ENCODE measurements around the genes BPI and RALGAPB.

- PRO-cap, 3 experiments: no peak in any of the 3 experiments
- RAMPAGE, long total RNA: no peak
- RRBS, 2 experiments: no CpG with 5 or more reads among the region's 12 CpGs
These were observed 8.2 kb upstream of the TGM2 start for GRCh38 chr20:38173160-38173832.

- PRO-cap, 3 experiments: no peak in any of the 3 experiments
- RAMPAGE, long total RNA: no peak
- RRBS, 2 experiments: 35% methylated on average over 3 of the region's 20 CpGs
These were observed 8.0 kb downstream of the KIAA1755 start for GRCh38 chr20:38252297-38253272.

DNA sequence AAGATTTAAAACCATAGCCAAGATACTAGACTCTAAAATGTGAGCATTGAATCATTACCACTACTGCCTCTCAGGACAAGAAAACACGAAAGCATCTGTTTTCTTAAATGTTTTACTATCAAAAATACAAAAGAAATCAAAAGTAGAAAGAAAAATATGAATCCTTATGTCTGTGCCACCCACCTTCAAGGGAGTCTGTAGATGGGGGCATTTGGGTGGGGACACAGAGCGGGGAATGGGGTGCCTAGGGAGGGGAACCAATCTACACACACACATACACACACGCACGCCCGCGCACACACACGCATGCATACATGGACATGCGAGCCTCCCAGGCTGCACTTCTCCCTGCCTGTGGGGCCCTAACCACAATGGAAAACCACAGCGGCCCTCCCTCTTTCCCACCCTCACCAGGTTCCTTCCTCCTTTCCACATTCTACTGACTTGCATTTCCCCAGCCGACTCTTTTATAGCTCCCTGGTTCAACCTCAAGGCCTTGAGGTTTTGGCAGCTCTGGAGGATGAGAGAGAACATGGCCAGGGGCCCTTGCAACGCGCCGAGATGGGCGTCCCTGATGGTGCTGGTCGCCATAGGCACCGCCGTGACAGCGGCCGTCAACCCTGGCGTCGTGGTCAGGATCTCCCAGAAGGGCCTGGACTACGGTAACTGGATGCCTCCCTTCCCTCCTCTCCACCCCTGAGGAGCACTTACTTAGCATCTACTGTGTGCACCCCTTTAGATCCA is at the start of gene BPI:
BPI (plus strand) TSS at position 465 of the 744 bp plus-strand sequence.
- PRO-cap, 3 experiments: no peak in any of the 3 experiments
- RAMPAGE, long total RNA: start-site peak on the plus strand centred at position 467 of the sequence, 66 bp wide, 22 and 35 reads in 2 replicates
- RRBS, 2 experiments: no CpG with 5 or more reads among the region's 22 CpGs

DNA sequence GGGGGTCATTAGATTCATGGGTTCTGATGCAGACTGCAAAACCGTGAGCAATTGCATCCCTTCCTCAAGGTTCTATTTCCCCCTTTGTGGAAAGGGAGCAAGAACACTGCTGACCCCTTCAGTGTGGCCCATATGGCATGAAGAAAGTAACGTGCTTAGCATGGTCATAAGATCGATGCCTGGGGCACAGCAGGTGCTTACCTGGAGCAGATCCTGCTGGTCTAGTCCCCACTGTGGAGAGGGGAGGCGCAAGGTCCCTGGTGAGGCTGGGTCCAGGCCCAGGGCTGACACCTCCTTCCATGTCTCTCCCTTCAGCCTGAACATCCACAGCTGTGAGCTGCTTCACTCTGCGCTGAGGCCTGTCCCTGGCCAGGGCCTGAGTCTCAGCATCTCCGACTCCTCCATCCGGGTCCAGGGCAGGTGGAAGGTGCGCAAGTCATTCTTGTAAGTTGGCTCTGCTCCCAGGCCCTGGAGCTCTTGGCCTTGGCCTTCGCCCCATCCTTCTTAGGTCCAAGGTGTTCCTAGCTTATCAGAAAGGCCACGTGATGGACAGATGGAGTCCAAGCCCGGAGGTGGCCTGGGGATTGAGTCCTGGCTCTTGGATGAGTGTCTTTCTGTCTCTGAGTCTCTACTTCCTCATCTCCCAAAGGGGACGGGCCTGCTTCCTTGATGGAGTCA is 4.4 kb downstream of the LBP start:
- PRO-cap, 3 experiments: no peak in any of the 3 experiments
- RAMPAGE, long total RNA: no peak
- RRBS, 2 experiments: no CpG with 5 or more reads among the region's 12 CpGs

GRCh38 chr20:38447958-38448929 is 24.4 kb upstream of the RALGAPB start:
- PRO-cap, 3 experiments: no peak in any of the 3 experiments
- RAMPAGE, long total RNA: no peak
- RRBS, 2 experiments: no CpG with 5 or more reads among the region's 12 CpGs

GRCh38 chr20:38450335-38450926 is 22.2 kb upstream of the RALGAPB start:
- PRO-cap, 3 experiments: no peak in any of the 3 experiments
- RAMPAGE, long total RNA: no peak
- RRBS, 2 experiments: no CpG with 5 or more reads among the region's 7 CpGs

DNA sequence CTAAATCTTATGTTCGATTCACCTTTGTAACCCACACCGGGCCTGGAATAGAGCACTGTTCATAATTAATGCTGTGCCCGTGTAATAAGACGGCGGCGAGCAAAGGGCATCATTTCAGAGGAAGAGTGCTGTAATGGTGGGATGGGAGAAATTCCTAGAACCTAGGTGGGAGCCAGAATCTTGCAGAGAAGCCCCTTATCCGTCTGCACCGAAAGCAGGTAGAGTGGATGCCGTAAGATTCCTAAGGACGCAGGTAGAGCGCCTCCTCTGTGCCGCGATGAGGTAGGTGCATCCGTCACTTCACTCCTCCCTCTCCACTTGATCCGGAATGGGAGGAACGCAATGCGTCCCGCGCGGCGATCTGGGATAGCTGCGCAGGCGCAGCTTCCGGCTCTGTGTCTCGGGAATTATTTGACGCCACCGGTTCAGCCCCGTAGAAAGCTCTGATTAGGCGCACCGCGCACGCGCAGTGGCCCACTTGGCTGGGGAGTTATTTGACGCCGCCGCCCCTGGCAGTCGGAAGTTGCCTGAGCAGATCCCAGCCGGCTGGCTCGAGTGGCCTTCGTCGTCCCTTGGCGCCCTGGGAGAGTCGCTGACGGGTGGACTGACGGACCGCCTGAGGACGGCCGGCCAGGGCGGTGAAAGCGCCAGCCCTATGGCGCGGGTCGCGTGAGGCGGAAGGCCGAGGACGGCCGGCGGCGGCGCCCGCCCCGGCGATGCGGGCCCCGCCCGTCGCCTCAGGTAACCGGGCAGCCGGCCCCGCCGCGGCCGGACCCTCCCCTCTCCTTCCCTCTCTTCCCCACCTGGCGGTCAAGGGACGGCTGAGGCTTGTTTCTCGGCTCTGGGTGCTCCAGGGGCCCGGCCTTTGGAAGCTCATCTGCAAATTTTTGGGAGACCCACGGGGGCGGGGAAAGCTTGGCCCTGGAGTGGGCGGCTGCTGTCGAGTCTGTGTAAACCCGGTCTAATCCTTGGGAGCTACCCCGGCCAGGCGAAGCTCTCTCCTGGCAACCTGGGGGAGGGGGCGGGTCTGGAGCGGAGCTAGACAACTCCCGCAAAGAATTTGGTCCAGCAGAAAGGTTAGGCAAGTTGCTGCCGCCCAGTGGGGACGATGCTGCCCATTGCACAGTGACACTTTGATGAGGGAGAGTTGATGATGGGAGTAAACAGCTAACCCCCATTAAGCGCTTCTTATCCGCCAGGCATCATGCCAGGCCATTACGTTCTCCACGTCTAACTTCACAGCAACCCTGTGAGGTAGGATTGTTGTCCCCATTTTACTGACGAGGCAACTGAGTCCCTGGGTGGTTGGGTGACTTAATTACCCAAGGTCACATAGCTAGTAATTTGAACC is at the start of gene RALGAPB:
RALGAPB (plus strand) TSS at position 515 of the 1,351 bp plus-strand sequence.
- PRO-cap, 3 experiments: peak in 3 of 3 experiments; most common plus-strand start position 534 of the sequence (in 3); most common minus-strand start position 320 of the sequence (in 3)
- RAMPAGE, long total RNA: no peak
- RRBS, 2 experiments: 1 to 2% methylated on average over 39 of the region's 95 CpGs

DNA sequence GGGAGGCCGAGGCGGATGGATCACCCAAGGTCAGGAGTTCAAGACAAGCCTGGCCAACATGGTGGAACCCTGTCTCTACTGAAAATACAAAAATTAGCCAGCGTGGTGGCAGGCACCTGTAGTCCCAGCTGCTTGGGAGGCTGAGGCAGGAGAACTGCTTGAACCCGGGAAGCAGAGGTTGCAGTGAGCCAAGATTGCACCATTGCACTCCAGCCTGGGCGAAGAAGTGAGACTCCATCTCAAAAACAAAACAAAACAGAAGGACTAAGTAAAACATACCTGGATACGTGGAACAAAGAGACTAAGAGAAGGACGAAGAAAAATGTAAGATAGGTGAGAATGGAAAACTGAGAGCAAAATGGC is 21.6 kb upstream of the ADIG start:
- PRO-cap, 3 experiments: no peak in any of the 3 experiments
- RAMPAGE, long total RNA: no peak
- RRBS, 2 experiments: no CpG with 5 or more reads among the region's 7 CpGs

- PRO-cap, 3 experiments: no peak in any of the 3 experiments
- RAMPAGE, long total RNA: no peak
- RRBS, 2 experiments: no CpG with 5 or more reads among the region's 5 CpGs
These were observed 16.0 kb upstream of the PPP1R16B start for GRCh38 chr20:38789485-38789952.

DNA sequence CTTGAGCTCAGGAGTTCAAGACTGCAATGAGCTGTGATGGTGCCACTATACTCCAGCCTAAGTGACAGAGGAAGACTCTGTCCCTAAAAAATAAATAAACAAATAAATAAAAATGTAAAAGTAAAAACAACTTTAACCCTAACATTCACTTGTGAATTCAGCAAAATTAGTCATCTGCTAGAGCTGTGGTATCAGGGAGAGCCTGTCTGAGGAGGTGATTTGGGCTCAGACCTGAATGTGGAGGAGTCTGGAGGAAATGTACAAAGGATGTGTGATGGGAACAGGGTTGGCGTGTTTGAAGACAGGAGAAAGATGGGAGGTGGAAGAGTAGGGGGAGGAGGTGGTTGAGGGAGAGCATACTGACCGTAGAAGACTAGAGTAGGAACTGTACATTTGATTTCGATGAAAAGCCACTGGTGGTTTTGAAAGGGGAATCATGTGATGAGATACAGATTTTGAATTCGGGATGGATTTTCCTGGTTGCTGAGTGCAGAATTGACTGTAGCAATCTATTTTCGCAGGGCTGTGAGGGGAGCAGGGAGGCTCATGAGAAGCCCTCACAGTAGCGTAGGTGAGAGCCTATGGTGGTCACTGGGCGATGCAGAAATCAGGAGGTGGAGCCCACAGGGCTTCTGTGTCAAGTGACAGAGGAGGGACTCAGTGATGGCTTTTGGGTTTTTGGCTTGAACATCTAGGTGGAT is 40.0 kb downstream of the PPP1R16B start:
- PRO-cap, 3 experiments: no peak in any of the 3 experiments
- RAMPAGE, long total RNA: no peak
- RRBS, 2 experiments: no CpG with 5 or more reads among the region's 7 CpGs

DNA sequence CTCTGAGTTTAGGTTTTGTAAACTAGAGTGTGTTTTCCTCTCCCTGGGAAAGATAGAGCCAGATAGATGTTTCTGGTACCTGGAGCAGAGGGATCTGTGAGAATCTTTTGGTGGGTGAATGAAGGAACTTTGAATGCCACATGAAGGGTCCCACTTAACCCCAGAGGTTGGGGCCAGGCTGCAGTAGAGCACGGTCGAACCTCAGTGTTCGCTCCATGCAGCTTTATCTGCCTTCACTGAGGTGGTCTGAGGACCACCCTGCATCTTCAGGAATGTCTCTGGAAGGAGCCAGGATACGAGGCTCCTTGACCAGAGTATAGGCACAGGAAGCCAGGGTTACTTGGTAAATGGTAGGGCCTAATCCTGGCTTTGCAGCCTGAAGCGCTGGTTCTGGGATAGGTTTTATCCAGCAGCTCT is 5.2 kb downstream of the FAM83D start:
- PRO-cap, 3 experiments: no peak in any of the 3 experiments
- RAMPAGE, long total RNA: no peak
- RRBS, 2 experiments: no CpG with 5 or more reads among the region's 5 CpGs

DNA sequence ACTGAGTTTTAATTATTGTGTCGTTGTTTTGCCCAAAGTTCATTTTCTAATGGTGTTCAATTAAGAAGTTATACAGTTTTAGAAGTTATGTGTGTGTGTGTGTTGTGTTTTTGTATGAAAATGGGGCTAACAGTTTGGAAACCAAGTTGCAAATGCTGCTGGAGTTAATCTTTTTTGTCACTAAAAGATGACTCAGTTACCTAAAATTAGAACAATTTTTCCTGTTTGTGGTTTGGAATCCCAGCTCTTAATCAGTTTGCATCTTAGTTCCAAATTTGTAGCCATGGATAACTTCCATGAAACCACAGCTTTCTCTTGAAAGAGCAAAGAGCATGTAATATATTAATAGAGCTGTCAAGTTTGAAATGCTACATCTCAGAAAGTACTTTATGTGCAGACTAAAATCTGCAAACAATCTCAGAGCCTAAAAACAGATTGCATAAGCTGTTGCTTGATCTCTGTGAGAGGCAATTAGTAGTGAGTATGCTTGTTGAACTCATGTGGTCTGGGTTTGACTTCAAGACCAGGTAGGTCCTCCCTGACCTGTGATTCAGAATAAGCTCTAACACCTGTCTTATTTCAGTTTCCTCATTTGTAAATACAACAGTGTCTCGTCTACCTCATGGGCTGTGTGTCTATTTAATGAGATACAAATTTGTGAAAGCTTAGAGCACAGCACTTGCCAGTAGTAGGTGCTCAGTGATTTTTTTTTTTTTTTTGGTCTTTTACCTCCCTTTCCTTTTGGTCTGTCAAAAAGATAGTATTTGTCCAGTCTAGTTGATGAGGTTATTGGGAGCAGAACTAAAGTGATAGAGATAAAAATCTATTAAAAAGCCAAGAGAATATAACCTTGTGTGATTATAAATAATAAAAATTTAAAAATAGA is 23.6 kb downstream of the DHX35 start:
- PRO-cap, 3 experiments: no peak in any of the 3 experiments
- RAMPAGE, long total RNA: no peak
- RRBS, 2 experiments: no CpG with 5 or more reads among the region's 2 CpGs

- PRO-cap, 3 experiments: no peak in any of the 3 experiments
- RAMPAGE, long total RNA: no peak
- RRBS, 2 experiments: no CpG with 5 or more reads among the region's 1 CpG
These were observed 274.2 kb downstream of the MAFB start for GRCh38 chr20:40414929-40415178.

DNA sequence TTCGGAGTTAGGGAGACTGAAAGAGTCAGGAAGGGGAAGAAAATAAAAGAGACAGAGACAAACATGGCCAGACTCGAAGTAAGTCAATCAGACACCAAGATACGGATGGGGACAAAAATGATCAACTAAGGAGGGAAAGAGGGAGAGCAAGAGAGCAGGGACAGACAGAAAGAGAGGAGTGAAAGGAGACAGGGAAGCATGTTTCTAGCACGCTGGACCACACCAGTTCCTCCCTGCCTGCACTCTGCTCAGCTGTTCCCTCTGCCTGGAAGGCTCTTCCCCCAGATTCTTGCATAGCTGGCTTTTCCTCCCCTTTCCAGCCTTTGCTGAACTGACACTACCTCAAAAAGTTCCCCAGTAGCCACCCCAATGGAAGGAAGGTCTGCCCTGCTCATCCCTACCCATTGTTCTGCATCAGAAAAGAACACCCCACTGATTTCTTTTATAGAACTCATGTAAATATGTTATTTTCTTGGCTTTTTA is 185.9 kb downstream of the MAFB start:
- PRO-cap, 3 experiments: no peak in any of the 3 experiments
- RAMPAGE, long total RNA: no peak
- RRBS, 2 experiments: no CpG with 5 or more reads among the region's 4 CpGs

DNA sequence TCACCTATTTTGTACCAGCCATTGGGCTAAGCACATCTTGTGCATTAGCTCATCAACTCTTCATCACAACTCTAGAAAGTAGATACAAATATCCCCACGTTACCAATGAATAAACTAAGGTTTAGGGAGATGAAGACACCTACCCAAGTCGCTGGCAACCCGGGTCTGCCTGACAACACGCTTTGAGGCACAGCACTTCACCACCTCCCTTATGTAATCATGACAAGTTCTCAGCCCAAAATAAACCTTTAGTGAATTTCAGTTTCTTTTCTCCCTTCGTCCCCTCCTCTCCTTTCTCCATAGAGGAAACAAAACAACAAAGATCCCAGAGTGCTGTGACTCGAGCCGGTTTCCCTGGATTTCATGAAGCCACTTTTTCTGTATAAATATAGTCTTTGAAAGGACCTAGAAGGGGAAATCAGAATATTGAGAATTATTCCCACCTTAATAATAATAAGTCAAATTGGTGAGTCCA is 105.4 kb downstream of the MAFB start:
- PRO-cap, 3 experiments: no peak in any of the 3 experiments
- RAMPAGE, long total RNA: no peak
- RRBS, 2 experiments: no CpG with 5 or more reads among the region's 7 CpGs

DNA sequence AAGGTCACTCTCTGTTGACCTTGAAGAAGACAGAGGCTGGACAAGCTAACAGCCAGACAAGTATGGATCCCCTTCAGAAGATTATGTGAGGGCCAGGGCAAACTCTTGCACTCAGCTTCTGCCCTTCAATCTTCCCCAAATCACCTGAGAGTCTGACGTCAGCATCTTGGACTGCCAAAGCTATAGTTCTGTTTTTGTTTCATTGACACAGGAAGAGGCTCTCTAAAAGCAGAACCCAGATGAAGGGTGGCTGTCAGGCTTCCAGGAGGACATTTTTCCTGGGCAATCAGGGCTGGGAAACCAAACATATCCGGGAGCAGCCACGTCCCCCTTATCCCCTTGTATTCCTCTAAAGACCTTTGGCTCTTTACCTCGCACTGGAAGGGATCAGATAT is 13.5 kb downstream of the MAFB start:
- PRO-cap, 3 experiments: no peak in any of the 3 experiments
- RAMPAGE, long total RNA: no peak
- RRBS, 2 experiments: no CpG with 5 or more reads among the region's 4 CpGs

- PRO-cap, 3 experiments: no peak in any of the 3 experiments
- RAMPAGE, long total RNA: no peak
- RRBS, 2 experiments: no CpG with 5 or more reads among the region's 9 CpGs
These were observed 2.6 kb downstream of the MAFB start for GRCh38 chr20:40686261-40686978.

GRCh38 chr20:40686995-40687313 is 2.1 kb downstream of the MAFB start:
- PRO-cap, 3 experiments: no peak in any of the 3 experiments
- RAMPAGE, long total RNA: no peak
- RRBS, 2 experiments: no CpG with 5 or more reads among the region's 12 CpGs

- PRO-cap, 3 experiments: no peak in any of the 3 experiments
- RAMPAGE, long total RNA: no peak
- RRBS, 2 experiments: no CpG with 5 or more reads among the region's 8 CpGs
These were observed 92.4 kb upstream of the MAFB start for GRCh38 chr20:40781387-40781829.

DNA sequence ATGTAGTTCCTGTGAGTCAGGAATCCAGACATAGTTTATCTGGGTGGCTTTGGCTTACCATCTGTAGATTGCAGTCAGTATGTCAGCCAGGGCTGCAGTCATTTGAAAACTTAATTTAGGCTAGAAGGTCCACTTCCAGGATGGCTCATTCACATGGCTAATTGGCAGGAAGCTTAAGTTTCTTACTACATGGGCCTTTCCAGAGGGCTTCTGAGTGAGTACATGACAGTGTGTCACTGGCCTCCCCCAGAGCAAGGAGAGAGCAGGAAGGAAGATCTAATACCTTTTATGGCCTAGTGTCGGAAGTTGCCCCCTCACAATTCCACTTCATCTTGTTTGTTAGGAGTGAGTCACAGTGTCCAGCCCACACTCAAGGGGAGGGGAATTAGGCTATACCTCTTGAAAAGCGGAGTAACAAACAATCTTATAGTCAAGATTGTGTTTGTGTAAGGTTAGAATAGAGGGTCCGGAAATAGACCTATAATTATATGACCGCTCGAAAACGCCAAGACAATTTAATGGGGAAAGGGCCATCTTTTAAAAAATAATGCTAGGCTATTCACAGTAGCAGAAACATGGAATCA is 29.8 kb downstream of the TOP1 start:
- PRO-cap, 3 experiments: no peak in any of the 3 experiments
- RAMPAGE, long total RNA: no peak
- RRBS, 2 experiments: no CpG with 5 or more reads among the region's 6 CpGs

All from skeletal muscle tissue (tissue), 7 donors.